ENCODE measurements around a stretch of chr15.

- RRBS, result no CpG with 5 or more reads among the region's 5 CpGs
These were observed 194.7 kb downstream of the AKAP13 start for GRCh38 chr15:85575127-85575468.

DNA sequence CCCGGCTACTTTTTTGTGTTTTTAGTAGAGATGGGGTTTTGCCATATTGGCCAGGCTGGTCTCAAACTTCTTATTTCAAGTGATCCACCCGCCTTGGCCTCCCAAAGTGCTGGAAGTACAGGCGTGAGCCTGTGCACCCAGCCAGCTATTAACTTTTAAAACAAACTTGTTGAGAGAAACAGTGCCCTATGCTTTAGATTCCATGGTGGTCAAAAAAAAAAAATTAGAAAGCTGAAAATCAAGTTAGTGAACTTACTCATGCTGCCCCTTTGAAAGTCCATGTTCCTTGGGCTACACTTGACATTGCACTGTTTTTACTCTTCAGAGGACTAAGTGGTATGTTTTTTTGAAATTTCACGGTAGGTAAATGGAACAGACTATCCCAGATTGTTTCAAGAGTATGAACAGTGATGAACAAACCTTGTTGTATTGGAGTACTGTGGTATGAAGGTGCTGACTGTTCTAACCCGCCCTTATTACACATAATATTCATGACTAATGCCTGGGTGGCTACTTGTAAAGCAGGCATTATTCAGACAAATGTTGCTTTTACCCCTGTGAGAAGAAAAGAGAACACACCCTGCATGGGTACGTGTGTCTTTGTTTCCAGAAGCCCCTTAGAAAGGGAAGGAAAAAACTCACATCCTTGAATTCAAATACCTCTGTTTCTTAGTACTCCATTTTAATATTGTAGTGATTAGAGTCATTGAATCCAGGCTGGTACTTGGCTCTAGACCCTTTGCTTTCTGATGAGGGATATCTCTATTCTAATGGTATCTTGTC is 206.7 kb downstream of the KLHL25 start:
- RRBS, result no CpG with 5 or more reads among the region's 6 CpGs

DNA sequence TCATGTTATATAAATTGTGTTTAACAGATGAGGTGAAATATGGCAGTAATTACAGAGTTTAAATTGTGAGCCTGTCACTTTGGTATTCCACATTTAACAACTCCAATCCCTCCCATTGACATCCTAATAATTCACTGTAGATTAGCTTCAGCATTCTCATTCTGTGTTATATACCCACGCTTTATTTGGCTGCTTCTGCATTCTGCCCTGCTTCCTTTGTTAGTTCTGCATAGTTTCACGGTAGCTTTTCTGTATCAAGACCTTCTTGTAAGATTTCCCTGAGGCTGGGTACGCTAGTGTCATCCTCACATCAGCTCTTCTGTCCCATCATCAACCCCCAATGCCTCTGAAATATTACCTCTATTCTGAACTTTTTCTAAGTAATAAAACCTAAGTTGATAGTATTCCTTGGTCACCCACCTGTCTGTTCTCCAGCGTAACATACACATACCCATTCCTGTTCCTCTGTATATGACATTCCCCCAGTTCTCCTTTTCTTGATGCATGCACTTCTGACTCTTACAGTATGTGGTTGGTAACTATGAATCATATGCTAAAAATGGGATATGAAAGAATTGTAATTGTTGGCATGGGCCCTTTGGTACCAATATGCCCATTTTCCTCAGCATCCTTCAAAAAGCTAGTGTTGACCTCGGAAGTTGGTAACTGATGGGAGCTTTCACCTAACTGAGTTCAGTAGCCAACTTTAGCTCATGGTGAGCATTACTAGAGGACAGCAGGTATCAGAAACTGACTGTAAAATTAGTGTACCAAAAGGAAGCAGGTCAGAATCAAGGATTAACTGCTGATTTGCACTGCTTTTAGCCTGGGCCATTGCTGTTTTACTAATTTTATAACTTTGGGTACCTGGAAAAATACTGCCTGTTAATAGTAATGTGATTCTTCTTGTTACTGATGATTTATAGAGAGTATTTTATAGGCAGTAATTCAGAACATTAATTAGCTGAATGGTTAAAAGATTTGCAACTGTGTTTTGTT is 171.1 kb downstream of the KLHL25 start:
- RRBS, result no CpG with 5 or more reads among the region's 5 CpGs

DNA sequence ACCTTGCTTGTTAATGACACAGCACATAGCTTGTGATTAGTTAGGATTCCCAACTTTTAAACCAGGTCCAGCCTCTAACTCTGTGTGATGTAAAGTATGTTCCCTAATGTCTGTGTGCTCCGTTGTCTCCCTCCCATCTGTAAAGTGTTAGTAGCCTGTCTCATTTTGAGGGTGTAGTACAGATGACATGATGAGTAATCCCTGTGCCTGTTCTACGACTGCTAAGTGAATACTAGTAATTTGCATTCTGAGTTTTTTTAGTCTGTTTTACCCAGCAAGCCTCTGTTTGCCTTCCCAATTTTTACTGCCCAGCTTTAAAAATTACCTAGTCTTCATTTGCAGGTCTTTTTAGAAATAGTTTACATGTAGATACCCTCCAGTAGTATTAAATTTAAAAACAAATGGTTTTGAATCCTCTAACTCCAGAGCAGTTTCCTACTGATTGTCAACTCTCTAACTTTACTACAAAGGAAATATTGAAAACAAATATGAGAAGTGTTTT is 154.6 kb downstream of the KLHL25 start:
- RRBS, result no CpG with 5 or more reads among the region's 2 CpGs

GRCh38 chr15:85684445-85684985 is 110.2 kb downstream of the KLHL25 start:
- RRBS, result no CpG with 5 or more reads among the region's 4 CpGs

DNA sequence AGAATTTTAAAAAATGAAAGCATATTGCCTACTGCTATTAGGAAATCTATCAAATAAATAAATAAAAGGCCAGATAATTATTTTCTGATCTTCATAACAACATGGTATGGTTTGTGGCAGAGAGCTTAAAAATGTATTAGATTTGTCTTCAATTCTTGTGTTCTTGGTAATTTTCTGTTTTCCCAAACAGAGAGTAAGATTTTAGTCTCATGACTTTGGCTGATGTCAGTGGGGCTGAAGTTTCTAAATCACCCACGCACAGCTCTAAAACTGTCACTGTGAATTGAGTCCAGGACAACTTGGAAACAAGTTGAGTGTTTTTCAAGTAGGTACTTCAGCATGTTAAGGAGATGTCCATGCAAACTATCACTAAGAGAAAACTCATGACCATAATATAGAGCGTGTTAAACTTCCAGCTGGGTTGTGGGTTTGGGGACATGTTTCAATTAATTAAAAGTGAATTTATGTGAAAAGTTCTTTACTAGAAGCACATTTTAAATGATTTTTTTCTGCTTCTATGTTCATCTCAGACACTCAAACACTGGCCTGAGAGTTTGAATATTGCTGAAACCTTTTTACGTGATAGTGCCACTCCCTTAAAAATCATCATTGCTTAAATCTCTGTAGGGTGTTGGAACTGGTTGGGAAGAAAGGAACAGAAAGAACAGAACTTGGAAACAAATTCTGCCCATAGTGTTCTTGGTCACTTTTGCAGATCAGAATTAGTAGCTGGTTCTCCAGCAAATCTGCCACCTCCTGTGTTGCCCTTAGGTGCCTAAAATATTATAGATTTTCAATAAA is 89.9 kb downstream of the KLHL25 start:
- RRBS, result no CpG with 5 or more reads among the region's 3 CpGs

GRCh38 chr15:85706650-85707535 is 87.8 kb downstream of the KLHL25 start:
- RRBS, result no CpG with 5 or more reads among the region's 6 CpGs

GRCh38 chr15:85726853-85727666 is 67.7 kb downstream of the KLHL25 start:
- RRBS, result no CpG with 5 or more reads among the region's 5 CpGs

- RRBS, result no CpG with 5 or more reads among the region's 6 CpGs
These were observed 45.5 kb downstream of the KLHL25 start for GRCh38 chr15:85749180-85749570.

DNA sequence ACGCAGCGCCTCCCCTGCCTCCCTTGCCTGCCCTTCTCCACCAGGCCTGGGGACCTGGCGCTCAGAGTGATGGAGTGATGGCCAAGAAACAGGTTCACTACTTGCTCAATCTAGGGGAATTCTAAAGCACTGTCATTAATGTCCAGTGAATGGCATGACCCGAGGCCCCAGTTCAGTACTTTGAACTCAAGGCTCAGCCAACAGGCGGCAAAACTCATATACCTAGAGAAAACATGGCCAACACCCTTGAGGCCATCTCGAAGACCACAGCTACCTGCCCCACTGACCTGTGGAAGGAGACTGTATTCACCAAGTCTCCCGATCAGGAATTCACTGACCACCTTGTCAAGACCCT is 24.0 kb downstream of the KLHL25 start:
- RRBS, result no CpG with 5 or more reads among the region's 7 CpGs

GRCh38 chr15:85772501-85773297 is 22.0 kb downstream of the KLHL25 start:
- RRBS, result no CpG with 5 or more reads among the region's 13 CpGs

- RRBS, result no CpG with 5 or more reads among the region's 6 CpGs
These were observed 5.8 kb upstream of the KLHL25 start for GRCh38 chr15:85800506-85800982.

GRCh38 chr15:86620029-86620436 is 540.4 kb downstream of the AGBL1 start:
- RRBS, result no CpG with 5 or more reads among the region's 7 CpGs

DNA sequence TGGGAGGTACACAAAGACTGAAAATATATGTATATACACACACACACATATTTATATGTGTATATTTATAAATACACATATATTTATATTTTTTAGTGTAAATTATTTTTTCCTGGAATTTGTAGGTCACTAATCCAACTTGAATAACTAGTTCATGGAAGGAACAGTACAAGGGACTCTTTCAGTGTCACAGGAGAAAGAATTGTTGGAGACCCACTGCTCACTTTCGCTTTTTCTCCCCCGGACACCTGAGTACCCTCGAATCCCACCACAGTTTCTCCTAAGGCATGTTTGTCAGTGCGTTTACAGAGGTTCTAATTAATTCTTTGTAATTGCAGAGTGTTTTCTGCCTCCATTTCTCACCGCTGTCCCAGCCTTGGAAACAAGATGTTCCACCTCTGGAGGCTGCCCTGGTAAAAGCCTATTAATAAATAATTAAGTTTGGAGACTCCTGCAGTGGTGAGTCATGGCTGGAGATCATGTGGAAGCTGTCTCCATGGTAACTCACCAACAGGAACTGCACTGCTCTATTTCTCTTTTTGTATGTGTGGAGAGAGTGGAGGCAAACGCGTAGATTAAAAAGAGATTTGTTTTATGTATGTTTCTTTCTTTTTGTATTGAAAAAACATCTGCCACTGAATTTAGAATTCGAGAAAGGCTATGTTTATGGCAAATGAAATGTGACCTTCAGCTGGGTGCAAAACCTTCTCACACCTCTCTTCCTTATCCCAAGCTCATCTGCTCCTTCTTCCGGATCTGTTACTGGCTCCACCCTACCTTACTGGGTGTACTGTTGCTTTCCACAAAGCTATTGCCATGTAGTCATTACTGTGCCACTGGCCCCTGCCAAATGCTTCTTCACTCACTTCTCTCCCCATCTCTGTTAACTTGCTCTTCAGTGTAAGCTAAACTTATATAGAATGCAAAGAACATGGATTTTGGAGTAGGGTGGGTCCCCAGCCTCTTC is 778.8 kb downstream of the NTRK3 start:
- RRBS, result no CpG with 5 or more reads among the region's 9 CpGs

DNA sequence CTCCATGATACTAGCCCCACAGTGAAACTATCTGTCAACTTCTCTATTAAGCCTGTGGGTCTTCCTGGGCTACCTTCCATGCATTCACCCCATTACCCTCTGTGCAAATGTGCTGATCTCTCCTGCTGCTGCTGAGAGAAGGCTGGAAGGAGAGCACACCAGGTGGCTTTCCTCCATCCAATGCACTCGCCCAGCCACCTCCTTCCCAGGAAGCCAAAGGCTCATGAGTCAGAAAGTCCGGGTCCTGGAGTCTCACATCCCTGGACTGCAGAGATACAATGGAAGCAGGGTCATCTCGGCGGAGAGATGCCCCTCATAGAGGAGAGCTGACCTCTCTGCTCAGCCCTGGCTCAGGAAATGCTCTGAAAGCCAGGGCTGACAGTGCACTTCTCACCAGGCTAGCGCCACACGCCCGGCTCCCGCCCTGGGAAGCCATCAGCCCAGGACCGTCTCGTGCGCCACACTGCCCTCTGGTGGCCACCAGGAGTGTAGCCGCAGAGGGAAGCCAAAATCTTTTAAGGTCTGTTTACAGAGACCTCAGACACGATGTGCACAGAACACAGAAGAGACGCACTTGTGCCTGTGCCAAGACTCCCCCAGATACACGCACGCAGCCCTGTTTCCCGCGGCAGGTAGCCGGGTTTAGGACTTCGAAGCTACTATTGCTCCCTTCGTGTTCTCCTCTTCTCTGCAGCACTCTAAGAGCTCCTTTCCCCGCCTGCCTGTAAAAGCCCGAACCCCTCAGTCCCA is 9.8 kb downstream of the NTRK3 start:
- RRBS, result no CpG with 5 or more reads among the region's 23 CpGs

GRCh38 chr15:88465434-88466390 is 1.5 kb downstream of the MRPL46 start:
- RRBS, result no CpG with 5 or more reads among the region's 6 CpGs

DNA sequence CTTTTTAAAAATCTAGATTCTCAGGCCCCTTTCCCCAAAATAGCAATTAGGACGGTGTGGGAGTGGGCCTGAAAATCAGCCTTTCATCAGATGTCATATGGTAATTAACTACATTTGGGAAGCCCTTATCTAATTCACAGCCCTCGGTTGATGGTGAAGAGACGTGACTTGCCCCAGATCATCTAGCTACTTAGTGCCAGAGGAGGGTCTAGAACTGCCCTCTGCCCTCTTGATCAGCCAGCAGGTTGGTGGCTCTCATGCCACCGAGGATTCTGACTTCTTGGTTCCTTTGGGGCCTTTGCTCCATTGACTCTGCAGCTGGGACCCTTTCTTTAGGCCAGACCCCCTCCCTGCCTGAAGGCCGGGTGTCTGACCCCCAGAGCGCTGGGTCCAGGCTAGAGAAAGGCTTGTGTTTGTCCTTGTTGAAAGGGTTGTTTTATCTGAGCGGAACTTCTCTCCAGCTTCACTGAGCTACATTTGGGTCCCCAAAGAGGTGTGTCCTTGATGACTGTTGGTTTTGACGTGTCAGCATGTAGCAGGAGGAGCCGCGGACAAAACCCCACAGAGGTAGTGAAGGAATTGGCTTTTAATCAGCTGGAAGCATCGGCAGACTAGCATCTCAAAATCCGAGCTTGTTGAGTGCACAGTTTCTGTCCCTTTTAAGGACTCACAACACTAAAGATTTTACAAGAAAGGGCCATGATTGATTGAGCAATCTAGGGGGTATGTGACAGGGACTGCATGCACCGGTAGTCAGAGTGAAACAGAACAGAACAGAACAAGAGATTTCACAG is 915 bp downstream of the AEN start:
- RRBS, result no CpG with 5 or more reads among the region's 13 CpGs

- RRBS, result no CpG with 5 or more reads among the region's 7 CpGs
These were observed 867 bp upstream of the ISG20 start for GRCh38 chr15:88637737-88638561.

GRCh38 chr15:88704778-88705923 is 66.3 kb downstream of the ISG20 start:
- RRBS, result 8% methylated on average over 23 of the region's 64 CpGs

GRCh38 chr15:88905284-88905993 is 7.7 kb downstream of the MFGE8 start:
- RRBS, result no CpG with 5 or more reads among the region's 17 CpGs

Measured in OVCAR3 (cell line).